Trachea (tissue), 1 donor: ENCODE measurements around a stretch of chr5.

- PRO-cap, result bidirectional peak, plus-strand start at chr5:173057354, minus-strand start at chr5:173057107; bidirectional peak, plus-strand start at chr5:173057464, minus-strand start at chr5:173057453
Measured at GRCh38 chr5:173057241-173057939, 1.2 kb downstream of the CREBRF start.

DNA sequence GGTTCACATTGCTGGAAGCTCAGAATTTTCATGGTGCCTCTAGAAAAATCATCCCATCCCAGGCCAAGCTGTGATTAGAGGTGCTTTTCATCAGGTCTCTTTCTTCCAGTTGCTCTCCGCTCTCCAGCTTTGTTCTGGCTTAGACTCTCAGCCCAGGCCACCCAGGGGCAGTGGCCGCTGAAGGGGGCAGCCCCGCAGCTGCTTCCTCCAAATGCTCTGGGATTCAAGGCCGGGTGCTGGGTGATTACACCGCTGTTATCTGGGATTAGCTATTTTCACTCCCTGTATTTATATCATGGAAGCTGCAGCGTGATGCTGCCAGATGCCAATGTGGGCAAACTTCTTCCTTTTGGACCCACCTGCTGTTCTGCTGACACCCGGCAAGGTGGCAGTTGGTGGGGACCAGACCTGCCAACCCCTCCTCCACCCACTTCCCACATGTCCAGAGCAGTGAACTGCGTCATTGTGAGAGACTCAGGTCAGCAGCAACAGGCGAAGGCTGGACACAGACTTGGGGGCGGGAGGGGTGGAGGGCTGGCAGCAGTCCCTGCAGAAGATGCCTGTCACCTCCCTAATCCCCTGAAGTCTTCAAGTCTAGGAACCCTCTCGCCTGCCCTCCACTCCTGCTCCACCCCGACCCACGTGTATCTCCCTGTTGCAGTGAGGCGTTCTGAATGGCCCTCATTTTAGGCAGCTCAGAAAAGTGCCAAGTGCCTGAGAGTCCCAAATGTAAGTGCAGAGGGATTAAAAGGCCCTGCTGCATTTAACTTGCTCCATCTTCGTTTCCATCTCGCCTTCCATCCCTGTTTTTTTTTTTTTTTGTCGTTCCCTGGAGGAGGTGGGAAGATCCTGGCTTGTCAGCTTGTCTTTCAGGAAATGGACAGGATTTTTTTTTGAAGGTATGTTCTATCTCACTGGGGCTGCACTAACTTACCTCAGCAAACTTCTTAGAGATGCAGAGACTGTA is 34.0 kb upstream of the NKX2-5 start:
- PRO-cap, result no peak

GRCh38 chr5:173278780-173279251 is 43.8 kb upstream of the NKX2-5 start:
- PRO-cap, result no peak

DNA sequence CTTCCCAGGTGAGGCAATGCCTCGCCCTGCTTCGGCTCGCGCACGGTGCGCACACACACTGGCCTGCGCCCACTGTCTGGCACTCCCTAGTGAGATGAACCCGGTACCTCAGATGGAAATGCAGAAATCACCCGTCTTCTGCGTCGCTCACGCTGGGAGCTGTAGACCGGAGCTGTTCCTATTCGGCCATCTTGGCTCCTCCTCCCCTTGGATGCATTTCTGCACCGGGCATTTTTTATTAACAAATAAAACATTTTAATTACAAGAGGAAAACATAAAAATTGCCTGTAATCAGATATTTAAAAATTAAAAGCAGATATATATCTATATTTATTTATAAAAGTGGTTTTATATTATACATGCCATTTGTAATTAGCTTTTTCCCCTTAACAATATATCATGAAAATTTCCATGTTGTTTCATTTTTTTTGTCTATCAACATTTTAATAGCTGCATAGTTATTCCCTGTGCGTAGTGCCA is 80.5 kb upstream of the STC2 start:
- PRO-cap, result no peak

GRCh38 chr5:173472878-173473781 is 143.3 kb downstream of the BOD1 start:
- PRO-cap, result no peak

DNA sequence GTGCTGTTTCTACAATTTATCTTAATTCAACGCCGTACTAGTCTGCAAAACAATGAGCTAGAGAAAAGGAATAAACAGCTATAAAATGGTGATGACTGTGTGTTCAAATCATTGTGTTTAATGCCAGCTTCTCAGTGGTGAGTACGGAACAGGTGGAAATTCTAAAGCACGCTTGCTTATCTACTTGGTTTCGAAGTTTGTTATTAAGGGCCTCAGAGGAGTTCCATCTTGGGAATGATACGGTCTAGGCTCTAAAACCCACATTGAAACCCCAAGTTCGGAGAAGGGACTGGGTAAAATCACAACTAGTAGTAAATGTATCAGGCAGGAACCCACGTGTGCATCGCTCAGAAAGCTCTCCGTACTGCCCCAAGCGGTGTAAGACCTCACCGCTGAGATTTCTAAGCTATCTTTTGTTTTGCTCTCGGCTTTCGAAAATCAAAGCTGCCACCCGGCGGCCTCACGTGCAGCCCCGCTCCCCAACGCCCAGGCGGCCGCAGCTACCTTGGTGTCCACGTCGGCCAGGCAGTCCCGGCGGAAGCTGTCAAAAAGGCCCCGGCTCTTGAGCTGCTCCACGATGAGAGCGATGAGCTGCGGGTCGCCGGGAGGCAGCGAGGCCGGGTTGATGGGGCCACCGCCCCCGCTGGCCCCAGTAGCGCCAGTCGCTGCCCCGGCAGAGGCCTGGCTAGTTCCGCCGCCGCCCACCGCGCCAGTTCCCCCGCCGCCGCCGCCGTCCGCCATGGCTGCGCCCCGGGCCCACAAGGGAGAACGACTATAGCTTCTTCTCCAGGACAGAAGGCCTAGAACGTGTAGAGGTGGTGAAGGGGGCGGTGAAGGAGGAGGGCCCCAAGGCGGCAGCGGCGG is 522 bp downstream of the BOD1 start:
- PRO-cap, result no peak

DNA sequence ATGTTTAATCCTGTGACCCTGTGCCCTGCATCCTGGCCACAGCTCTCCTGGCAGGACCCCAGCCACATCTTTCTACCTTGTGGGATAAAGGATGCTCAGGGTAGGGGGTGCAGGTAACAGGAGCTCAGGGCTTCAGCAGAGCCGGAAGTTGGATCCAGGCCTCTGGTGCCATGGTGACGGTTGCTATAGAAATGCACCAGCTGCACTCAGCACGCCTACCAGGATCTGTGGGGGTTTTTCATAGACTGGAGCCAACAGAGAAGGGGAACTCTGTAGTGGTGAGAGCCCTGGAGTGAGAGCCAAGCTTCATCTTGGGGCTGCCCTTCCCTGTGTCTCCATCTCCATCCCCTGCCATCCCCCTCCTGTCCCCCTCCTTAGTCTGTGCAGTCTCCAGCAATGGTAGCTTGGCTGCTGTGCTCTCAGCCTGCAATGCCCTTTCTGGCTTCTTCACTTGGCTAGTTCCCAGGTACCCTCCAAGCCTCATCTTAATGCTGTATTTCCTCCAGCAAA is 27.5 kb upstream of the BOD1 start:
- PRO-cap, result no peak

GRCh38 chr5:173720640-173721093 is 104.2 kb upstream of the BOD1 start:
- PRO-cap, result no peak

DNA sequence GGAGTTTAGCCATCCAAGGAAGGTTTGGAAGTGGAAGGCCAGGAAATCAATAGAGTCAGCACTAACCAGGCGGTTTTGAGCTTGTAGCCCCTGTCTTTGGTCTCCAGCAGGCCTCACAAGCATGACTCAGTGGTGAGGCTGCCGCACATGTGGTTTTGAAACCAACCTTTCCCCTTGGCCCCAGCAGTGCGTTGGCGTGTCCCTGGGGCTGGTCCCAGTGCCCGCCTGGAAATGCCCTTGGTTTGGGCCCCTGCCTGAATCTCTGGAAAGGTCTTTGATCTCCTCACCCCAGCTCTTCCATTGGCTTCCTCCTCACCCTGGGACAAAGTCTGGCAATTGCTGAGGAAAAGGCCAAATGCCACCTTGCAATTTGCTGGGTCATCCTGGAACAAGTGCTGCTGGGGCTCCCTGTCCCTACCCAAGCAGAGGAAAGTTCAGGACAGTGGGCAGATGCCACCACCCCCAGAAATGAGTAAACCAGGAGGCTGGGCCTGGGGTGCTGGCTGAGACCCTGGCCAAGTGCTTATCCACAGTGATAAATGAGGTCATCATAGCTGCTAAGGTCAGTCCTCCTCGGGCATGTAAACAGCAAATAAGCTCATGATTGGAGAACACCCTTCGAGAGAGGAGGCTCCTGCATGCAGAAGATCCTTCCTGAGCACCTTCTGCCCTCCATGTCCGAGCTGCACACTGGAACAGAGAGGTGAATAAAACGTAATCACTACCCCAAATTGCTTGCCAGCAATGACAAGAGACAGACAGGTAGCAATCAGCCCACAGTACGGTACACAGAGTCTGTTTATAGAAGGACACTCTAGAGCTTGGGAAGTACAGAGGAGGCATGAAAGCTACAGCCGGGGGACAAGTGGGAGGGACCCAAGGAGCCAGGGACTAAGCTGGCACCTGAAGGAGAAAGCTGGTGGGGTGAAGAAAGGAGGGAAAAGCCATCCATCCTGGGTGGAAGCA is 98.9 kb upstream of the CPEB4 start:
- PRO-cap, result no peak

DNA sequence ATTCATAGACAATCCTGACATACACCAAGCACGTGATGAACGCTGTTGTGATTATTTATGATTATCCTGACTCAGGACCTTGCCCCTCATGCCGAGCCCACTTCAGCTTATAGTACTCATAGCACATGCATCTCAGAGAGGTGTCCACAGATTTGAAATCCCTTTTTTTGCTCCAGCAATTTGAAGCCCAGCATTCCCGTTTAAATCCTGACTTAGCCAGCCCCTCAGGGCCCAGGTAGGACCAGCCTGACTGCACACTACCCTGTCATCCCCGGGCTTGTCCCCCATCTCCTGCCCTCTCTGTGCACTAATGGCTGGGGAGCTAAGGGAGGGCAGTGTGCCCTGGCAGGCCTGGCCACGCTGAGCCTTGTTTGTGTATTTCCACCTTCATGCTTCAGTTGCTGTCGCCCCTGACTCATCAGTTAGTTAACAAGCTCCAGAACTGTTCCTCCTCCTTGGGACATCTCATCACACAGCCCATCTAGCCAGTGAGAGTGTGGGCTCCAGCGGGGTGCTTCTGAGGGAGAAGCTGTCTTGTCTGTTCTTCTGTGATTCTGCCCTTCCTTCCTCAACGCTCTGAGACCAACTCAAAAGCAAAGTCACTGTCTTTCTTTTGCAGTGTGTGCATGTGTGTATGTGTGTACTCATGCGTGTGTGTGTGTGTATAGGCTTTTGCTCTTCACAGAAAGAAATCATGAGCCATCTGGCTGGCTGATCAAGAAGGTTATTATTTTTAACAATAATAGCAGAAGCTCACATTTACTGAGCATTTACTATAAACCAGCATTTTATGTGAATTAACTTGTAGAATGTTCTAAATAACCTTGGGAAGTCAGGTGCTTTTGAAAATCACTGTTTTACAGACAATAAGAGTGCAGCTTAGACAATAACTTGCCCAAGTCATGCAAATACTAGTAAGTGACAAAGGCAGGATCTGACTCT is 58.3 kb upstream of the CPEB4 start:
- PRO-cap, result no peak

GRCh38 chr5:173855440-173856110 is 32.6 kb upstream of the CPEB4 start:
- PRO-cap, result no peak

DNA sequence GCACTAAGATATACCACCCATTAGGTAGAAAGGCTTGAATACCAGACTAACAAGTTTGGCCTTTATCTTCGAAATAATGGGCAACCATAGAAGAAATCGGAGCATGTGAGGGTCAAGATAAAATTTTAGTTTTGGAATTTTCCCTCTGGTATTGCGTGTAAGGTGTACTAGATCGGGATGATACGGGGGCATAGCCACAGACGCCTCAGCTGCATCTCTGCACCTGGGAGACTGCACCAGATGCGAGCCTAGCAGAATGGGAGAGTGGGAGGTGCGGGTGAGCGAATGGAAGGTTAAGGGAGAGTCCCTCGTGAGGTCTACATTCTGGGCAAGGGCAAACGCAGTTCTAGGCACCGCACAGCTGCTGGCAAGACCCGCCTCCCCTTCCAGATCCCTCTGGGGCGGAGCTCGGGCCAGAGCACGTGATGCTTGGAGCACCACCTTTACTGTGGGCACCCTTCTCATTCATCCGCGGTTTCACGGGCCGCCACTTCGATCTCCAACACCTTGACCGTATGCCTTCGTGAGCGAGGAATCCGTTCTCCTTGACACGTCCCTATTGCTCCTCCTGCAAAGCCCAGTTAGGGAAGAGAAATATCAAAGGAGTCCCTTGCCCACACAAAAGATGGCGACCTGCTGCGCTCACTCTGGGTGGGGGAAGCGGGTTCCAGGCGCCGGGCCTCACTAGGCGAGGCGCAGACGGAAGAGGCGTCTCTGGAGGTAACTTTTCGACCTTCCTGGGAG is 518 bp upstream of the CPEB4 start:
- PRO-cap, result unidirectional peak, minus-strand start at position 363 of the sequence; bidirectional peak, plus-strand start outside the sequence, minus-strand start at position 686 of the sequence

DNA sequence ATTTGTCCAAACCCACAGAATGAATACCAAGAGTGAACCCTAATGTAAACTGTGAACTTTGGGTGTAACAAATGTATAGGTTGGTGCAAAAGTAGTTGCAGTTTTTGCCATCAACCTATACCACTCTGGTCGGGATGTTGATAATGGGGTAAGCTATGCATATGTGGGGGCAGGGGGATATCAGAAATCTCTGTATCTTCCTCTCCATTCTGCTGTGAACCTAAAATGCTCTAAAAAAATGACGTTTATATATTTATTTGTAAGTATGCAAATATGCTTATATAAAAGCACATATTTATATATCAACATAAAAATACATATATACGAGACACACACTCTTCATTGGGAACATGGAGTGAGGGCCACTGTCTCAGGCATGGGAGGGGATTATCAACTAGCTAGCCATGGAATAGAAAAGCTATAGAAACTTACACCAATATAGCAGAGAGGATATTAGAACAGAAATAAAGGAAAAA is 40.1 kb downstream of the CPEB4 start:
- PRO-cap, result no peak

- PRO-cap, result no peak
Measured at GRCh38 chr5:173947608-173948233, 41.2 kb upstream of the C5orf47 start.

GRCh38 chr5:173961241-173961833 is 27.6 kb upstream of the C5orf47 start:
- PRO-cap, result no peak

GRCh38 chr5:174145774-174146346 is 100.4 kb downstream of the NSG2 start:
- PRO-cap, result no peak

DNA sequence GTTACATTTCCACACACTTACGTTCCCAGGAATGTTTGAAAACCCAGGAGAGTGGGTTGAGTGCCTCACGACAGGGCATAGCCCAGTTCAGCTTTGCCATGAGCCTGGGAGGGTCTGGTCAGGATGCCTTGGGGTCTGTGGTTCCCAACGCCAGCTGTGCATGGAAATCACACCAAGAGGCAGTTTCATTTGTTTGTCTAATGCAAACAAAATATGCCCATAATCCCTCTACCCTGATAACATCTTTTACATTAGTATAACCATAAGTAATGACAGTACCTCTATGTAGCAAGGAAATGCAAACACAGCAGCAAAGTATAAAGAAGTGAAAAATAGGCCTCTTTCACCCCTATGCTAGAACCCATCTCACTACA is 25.2 kb upstream of the MSX2 start:
- PRO-cap, result no peak

GRCh38 chr5:174727656-174728034 is 3.3 kb downstream of the MSX2 start:
- PRO-cap, result no peak

DNA sequence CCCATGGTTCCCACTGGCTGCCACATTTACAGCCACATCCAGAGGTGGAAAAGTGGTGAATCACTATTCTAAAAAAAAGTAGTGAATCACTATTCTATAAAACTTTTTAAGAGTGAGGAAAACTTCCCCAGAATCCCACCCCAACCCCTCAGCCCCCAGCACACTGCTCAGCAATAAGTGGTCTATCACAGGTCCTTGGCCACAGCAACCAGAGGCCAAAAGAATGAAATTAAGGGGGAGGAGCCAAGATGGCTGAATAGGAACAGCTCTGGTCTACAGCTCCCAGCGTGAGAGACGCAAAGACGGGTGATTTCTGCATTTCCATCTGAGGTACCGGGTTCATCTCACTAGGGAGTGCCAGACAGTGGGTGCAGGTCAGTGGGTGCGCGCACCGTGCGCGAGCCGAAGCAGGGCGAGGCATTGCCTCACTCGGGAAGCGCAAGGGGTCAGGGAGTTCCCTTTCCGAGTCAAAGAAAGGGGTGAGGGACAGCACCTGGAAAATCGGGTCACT is 46.4 kb downstream of the DRD1 start:
- PRO-cap, result no peak

- PRO-cap, result no peak
Measured at GRCh38 chr5:175481897-175482347, 3.6 kb downstream of the SFXN1 start.